HCT116 (cell line): ENCODE measurements around a stretch of chr3.

DNA sequence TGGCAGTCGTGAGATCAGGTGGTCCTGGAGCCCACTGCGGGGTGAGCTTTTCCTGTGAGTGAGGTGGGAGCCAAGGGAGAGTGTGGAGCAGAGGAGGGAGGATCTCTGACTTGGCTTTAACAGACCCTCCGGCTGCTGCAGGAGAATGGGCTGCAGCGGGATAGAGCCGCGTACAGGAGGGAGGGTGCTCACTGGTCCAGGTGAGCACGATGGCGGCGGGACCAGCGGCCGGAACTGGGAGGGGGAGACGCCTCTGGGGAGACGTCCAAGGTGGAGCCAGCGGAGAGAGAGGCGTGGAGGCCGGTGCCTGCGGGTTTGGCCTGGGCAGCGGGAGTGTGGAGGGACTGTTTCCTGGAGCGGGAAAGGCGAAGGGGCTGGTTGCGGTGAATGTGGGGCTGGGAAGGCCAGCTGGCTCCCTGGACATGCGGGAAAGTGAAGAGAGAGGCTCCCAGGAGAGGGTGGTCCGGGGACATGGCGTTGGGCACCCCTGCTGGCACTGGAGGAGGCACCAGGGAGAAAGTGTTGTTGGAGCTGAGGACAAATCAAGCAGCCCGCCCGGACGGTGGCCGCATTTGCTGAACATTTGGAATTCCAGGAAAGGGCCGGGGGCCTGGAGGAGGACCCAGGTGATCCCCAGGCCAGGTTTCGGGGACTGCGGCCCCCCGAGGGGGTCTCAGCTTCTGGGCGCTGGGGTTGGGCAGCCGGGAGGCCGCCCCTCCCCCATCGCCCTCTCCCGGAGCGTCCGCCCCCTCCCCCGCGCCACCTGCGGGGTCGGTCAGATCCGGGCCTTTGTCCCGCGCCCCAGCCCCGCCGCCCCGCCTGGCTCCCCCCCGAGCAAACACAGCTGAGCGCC is 34.3 kb downstream of the DNAJB8 start:
- RRBS: 79% methylated on average over 20 of the region's 51 CpGs

- RRBS: 95% methylated on average over 5 of the region's 23 CpGs
Measured at GRCh38 chr3:128480791-128481376, 12.1 kb downstream of the GATA2 start.

GRCh38 chr3:128548534-128549189 is 55.7 kb upstream of the GATA2 start:
- RRBS: no CpG with 5 or more reads among the region's 5 CpGs

- RRBS: no CpG with 5 or more reads among the region's 20 CpGs
Measured at GRCh38 chr3:128575638-128576293, 74.9 kb downstream of the RPN1 start.

- RRBS: 40% methylated on average over 39 of the region's 62 CpGs
Measured at GRCh38 chr3:128608024-128608745, 42.4 kb downstream of the RPN1 start.

- RRBS: 61% methylated on average over 2 of the region's 11 CpGs
Measured at GRCh38 chr3:128617133-128617502, 33.5 kb downstream of the RPN1 start.

- RRBS: no CpG with 5 or more reads among the region's 9 CpGs
Measured at GRCh38 chr3:128806128-128806883, 73.1 kb upstream of the ACAD9 start.

- RRBS: no CpG with 5 or more reads among the region's 21 CpGs
Measured at GRCh38 chr3:128878441-128879318, 740 bp upstream of the ACAD9 start.

GRCh38 chr3:128991225-128991737 is 2.6 kb downstream of the CFAP92 start:
- RRBS: no CpG with 5 or more reads among the region's 15 CpGs

DNA sequence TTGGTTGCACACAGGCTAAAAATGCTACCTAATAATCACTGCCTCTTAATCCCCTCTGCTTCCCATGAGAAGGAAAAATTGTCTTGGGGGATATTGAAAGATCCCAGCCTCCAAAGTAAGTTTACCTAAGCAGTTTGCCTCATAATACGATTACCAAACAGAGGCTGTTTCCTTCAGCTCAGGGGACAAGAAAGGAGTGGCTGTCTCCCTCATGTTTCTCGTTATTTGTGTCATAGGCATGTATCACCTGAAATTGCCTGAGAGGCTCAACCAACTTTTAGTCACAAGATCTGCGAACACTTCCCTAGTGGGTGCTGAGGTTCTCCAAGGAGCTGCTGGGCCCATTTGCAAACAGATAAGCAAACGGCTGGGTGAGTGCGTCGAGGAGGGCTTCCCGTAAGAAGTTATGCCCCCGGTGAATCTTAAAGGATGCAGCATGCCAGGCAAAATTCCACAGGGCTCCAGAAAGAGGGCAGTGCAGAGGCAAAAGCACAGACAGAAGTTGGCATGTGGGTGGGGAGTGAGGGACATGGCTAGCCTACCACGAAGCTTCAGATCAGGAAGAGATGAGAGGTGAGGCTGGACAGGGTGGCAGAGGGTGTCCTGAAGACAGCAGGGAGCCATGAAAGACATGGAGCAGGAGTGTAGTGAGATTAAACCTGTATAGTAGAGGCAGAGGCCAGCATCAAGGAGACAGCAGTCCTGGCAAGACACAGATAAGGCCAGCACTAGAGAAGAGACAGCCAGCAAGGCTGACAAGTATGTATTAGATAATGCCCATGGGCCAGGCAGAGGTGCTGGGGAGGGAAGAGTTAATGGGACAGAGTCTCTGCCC is 4.0 kb upstream of the GP9 start:
- RRBS: no CpG with 5 or more reads among the region's 9 CpGs

GRCh38 chr3:129067453-129068444 is 7.2 kb downstream of the GP9 start:
- RRBS: no CpG with 5 or more reads among the region's 25 CpGs

- RRBS: no CpG with 5 or more reads among the region's 13 CpGs
Measured at GRCh38 chr3:129106084-129107094, 15.2 kb downstream of the RAB43 start.

DNA sequence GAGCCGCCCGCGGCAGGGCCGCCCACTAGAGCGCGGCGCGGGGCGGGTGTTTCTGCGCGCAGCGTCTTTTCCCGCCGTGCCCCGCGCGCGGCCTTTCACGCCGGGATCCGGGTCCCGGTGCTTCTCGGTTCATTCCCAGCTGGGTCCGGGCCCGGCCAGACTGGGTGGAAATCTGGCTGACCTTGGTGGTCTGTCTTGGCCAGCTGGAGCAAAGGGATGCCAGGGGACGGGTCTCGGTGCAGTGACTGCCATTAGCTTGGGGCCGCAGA is 220 bp upstream of the CNBP start:
- RRBS: no CpG with 5 or more reads among the region's 28 CpGs

- RRBS: no CpG with 5 or more reads among the region's 9 CpGs
Measured at GRCh38 chr3:129230235-129231124, 18.9 kb upstream of the COPG1 start.

DNA sequence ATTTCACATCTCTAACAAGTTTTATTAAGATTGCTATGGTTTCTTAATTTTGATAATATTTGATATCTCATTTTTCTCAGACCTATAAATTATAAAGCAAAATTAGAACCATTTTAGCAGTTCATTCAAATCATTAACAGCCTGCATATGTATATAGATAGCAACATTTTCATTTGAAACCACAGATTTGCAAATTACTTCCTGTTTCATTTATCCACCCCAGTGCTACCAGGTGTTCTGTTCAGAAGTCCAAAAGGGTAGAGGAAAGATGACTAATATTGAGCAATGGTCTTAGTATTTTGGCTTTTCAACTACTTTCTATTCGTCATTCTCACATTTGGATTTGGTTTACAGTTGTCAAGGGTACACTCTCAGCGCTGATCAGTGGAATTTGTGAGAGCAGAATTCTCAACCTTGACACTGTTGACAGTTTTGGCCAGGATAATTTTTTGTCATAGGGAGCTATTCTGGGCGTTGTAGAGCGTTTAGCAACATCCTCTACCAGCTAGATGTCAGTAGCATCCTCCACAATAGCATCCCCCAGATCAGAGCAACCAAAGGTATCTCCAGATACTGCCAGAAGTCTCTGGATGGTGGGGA is 4.0 kb downstream of the HMCES start:
- RRBS: no CpG with 5 or more reads among the region's 4 CpGs

DNA sequence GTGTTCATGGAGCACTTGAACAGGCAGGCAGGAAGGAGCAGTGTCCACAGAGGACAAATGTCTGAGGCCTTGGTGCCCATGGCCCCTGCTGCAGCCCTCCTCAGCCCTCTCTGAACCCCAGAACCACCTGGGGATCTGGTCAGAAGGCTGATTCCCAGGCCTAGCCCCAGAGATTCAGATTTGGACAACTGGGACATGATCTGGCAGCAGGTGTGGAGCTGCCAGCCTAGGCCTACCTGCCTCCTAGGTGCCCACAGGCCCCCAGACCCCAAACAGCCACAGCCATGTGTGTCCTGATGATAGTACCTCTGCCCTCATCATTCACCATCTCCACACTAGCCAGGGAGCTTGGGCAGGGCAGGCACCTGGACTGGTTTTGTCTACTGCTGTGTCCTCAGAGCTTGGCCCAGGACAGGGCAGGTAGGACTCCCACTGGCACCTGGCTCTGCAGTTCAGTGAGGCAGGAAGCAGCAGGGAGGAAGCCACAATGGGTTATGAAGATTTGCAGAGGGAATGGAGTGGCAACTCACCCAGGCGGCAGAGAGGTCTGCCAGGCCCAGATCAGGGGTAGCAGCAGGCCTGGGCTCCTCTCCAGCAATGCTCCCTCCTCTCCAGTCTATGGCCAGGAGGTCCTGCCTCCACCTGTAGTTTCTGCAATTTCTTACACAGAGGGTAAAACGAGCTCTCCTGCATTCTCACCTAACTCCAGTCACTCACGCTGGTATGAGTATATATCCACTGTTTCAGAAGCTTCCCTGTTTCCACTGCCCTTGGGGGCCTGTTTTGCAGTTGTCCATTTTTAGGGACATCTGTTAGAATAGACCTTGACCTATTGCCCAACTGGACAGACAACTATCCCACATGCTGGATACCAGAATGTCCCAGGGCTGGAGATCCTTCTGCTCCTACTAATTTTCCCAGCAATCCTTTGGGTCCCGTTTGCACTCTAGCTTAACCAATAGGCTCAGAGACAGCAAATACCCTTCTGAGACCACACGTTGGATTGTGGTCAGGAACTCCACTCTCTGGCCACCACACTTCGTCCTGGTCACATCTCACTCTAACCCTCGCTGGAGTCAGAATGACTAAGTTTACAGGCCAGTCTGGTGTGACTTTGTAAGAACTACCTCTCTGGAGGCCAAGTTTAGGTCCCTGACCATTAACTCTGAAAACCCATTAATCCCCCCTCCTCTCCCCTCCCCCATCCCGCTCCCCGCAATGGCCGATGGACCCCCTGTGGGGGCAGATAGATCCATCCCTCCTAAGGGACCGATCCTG is 2.3 kb downstream of the H1-10 start:
- RRBS: no CpG with 5 or more reads among the region's 11 CpGs

GRCh38 chr3:129365191-129365675 is 49.1 kb upstream of the H1-10 start:
- RRBS: no CpG with 5 or more reads among the region's 7 CpGs

DNA sequence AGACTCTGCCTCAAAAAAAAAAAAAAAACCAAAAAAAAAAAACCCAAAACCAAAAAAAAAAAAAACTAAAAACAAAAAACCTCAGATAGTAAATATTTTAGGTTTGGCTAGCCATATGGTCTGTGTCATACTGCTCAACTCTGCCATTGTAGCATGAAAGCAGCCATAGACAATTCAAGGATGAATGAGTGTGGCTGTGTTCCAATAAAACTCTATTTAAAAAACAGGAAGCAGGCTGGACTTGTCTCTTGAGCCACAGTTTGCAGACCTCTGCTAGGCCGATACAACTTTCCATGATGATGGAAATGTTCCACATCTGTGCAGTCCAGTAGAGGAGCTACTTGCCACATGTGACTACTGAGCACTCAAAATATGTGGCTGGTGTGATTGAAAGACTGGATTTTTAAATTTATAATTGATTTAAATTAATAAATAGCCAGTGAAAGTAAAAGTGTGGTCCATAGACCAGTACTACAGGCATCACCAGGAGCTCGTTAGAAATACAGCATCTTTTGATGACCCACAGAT is 11.1 kb downstream of the EFCAB12 start:
- RRBS: no CpG with 5 or more reads among the region's 2 CpGs

DNA sequence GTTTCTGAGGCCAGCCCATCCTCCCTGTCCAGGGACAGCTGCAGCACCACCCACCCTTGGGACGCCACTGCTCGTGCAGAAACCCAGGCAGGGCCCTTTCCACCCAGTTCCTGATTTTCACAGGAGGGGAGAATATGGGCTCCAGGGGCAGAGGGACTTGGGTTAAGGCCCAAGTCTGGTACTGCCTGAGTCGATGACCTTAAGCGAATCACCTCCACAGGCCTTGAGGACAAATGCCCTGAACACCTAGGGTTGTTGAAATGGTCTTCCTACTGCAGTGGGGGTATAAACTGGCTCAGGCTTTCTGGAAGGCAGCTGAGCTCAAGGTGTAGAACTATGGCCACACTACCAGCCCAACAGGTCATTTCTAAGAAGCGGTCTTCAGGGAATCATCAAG is 23.5 kb downstream of the PLXND1 start:
- RRBS: no CpG with 5 or more reads among the region's 5 CpGs

DNA sequence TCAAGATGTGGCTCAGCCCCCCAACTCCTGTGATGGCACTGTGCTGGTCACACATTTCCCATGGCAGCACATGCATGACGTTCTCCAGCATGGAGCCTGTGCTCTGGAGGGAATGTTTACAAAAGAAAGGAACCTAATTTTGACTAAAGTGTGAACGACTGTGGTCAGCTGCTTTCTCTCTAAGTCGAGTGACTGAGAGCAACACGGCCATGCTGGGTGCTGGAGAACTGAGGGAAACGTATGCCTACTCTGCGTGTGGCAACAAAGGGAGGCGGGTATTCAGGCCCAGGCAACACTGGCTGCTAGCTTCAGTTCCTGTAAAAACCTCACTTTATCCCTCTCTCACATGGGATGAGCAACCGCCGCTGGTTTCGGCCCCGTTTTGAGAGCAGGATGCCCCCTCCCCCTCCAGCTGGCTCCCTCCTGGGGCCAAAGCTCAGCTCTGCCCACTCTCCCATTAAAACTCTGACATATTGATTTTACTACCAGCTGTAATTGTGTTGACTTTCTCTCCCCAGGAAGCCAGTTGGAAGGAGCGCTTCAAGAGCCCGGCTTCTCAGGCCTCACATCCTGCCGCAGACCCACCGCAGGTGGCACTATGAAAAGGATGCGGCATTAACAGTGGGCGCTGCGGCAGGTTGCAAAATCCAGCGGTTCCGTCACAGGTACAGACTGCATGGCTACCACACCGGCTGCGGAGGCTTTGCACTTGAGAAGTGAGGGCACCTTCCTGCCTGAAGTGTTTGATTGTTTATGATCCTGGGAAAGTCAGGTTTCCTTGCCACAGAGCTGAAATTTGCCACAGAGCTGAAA is 12.8 kb downstream of the PLXND1 start:
- RRBS: no CpG with 5 or more reads among the region's 22 CpGs